Measurements from ENCODE around the genes SMIM3 and SAP30L.

- PRO-cap, result no peak
These were observed 3.1 kb upstream of the SYNPO start for GRCh38 chr5:150637251-150637953.

DNA sequence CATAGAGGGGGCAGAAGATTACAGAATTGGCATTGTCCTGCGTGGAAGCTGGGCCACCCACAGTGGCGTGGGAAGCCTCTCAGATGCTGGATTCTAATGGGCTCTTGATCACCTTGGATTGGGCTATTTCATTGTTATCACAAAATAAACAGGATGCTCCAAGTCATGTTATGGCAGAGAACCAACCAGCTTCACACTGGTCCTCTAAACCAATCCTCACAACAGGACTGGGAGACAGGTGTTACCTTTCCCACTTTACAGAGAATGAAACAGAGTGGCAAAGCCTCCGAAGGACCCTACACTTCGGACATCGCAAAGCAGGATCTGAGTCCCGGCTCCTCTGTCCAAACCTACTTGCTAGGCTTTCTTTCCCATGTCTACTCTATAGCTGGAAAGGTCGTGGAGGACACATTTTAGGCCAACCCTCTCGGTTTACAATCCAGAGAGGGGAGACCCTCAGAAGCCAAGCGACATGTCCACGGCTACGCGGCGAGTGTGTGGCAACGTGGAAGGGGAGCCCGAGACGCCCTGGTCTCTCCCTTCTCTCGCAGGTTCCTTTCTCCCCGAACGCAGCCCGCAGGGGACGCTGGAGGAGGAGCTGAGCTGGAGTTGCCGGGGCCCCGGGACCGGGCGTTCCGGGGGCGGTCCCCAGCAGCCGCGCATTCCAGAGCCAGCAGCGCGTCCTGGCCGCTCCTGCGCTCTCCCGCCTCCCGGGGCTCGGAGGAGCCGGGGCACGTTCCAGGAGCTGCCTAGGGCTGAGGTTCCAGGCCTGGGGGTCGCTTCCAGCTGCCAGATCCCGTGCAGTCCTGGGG, at the start of gene SMIM3:
Gene SMIM3, plus strand, starts transcription at position 660 of the 812 bp plus-strand sequence.
- PRO-cap, result bidirectional peak, plus-strand start at position 272 of the sequence, minus-strand start at position 98 of the sequence; bidirectional peak, plus-strand start at position 662 of the sequence, minus-strand start at position 585 of the sequence

GRCh38 chr5:150779423-150779849, 879 bp downstream of the SMIM3 start:
- PRO-cap, result no peak

DNA sequence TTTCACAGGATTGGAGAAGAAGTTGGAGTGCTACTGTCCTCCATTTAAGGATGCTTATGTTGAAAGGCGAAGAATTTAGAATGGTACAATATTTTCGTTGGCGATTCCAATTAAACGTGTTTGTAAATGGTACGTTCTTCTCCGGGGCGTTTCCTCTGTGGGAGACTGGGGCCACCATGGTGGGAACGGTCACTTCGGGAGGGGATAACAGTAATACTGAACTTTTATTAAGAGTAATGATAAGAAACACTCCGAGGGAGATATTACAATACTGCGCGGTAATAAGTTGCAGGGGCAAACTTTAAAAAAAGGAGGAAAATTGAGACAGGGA, 41.9 kb upstream of the ZNF300 start:
- PRO-cap, result bidirectional peak, plus-strand start at position 149 of the sequence, minus-strand start outside the sequence

- PRO-cap, result no peak
These were observed 5.5 kb downstream of the GPX3 start for GRCh38 chr5:151025754-151026518.

GRCh38 chr5:151056519-151057303, 24.1 kb downstream of the TNIP1 start:
- PRO-cap, result no peak

- PRO-cap, result no peak
These were observed 2.3 kb downstream of the TNIP1 start for GRCh38 chr5:151078157-151079276.

- PRO-cap, result no peak
These were observed 11.3 kb downstream of the CCDC69 start for GRCh38 chr5:151212311-151213188.

- PRO-cap, result bidirectional peak, plus-strand start at chr5:151214429, minus-strand start at chr5:151214259
These were observed 10.0 kb downstream of the CCDC69 start for GRCh38 chr5:151213633-151214596.

- PRO-cap, result no peak
These were observed 14.5 kb upstream of the CCDC69 start for GRCh38 chr5:151238207-151238920.

DNA sequence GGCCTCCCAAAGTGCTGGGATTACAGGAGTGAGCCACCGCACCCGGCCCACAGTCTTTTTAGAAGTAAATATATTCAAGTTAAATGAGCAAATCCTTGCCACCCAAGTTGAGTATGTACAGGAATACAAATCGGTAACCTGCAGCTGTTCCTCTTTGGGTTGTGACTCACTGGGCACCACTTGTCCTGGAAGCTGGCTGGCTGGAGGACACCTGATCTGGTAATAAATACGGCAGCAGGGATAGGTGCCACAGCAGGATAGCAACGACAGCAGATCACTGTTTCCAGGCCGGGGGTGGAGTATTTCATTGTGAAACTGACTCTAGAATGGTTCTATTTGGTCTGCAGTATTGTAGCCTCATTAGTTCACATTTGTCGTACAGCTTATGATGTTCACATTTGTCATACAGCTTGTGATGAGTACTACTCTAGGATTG, 35.7 kb upstream of the SLC36A2 start:
- PRO-cap, result no peak

- PRO-cap, result no peak
These were observed 13.0 kb upstream of the SLC36A1 start for GRCh38 chr5:151434409-151434848.

- PRO-cap, result no peak
These were observed 5.8 kb downstream of the SPARC start for GRCh38 chr5:151680652-151681581.

DNA sequence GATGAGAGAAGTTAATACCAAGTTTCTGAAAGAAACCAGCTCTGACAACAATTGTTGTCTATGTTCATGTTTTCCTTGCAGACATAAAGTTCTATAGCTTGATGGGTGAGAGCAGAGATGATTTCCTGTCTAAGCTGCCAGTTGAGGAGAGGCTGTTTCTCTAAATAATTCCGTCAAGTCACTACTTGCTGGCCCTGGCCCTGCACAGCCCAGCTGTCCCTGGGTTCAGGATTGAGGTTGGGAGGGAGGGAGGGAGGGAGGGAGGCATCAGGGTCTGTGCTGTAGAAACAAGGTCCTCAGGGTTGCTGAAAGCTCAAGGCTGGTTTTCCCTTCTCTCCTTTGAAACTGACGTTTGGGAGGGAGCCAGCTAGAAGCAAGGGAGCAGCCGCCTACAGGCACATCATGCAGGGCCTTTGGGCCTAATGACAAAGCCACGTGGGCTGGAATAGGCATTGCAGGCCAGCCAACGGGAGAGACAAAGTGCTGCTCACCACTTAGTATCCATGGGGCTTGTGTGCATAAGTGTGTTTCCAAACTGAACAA, 3.8 kb downstream of the SPARC start:
- PRO-cap, result no peak

GRCh38 chr5:151773214-151773573, 1.4 kb downstream of the G3BP1 start:
- PRO-cap, result no peak

- PRO-cap, result no peak
These were observed 93.1 kb upstream of the SAP30L start for GRCh38 chr5:154352656-154353091.

- PRO-cap, result no peak
These were observed 55.9 kb upstream of the SAP30L start for GRCh38 chr5:154389875-154390381.

DNA sequence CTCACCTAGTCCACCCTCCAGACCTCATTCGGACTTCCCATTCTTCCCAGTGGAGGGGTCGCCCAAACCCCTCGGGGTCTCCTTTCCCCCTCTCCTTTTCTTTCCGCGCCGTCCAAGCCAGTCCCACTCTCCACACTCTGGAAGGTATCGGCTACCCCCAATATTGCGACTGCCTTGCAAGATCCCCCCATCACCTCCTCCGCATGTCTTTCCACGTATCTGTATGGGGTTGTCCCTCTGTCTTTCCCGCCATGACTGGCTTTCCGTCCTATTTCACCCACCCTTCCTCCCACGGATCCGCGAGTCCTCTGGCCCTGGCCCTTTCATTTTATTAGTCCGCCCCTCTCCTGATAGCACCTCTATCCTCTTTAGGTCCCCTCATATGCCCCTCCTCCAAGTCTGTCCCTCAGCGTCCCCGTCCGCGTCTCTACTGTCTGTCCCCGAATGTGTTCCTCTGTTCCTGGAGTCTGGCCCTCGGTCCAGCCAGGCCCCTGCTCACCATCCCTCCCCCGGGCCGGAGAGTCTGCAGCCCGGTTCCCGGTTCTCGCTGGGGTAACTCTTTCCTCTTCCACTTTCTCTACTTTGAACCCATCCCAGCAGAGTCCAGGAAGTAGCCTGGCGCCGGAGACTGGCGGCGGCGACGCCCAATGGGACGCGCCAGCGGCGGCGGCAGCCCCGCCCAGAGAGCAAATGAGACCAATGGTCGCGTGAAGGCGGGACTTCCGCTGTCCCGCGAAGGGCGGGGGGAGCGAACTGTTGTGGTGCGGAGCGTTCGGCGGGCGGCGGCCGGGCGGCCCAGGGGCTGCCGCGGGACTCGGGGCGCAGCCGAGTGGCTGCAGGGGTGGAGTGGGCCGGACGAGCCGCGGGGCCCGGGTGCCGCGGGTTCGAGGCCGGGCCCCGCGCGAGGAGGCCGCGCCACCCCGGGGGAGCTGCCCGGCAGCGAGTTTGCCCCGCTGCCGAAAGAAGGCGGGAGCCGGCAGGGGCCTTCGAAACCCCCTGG, at the start of gene SAP30L:
Gene SAP30L, plus strand, starts transcription at position 759 of the 1,000 bp plus-strand sequence.
- PRO-cap, result bidirectional peak, plus-strand start at position 728 of the sequence, minus-strand start at position 579 of the sequence

DNA sequence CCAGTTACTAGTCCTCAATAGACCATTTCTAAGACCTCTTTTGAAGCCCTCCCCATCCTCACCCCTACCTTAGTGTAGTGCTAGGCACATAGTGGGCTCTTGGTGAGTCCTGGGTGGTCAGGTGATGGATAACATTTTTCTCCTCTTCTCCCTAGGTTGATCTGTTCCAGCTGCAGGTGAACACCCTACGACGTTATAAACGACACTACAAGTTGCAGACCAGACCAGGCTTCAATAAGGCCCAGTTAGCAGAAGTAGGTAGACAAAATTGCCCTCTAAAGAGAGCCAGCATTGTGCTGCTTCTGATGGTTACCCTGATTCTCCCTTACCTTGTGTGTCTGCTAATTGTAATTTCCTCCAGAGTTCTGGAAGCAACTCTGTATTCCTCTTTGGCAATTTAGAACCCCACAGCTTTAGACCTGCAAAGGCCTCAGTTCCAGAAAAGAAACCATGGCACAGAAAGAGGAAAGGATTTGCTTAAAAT, 7.5 kb downstream of the SAP30L start:
- PRO-cap, result no peak

- PRO-cap, result no peak
These were observed 13.7 kb downstream of the SAP30L start for GRCh38 chr5:154459371-154459923.

Data from mucosa of descending colon (tissue), 1 donor.